Epithelial cell of proximal tubule (primary cell): Measurements from ENCODE around the genes METTL3 and MRPL52.

DNA sequence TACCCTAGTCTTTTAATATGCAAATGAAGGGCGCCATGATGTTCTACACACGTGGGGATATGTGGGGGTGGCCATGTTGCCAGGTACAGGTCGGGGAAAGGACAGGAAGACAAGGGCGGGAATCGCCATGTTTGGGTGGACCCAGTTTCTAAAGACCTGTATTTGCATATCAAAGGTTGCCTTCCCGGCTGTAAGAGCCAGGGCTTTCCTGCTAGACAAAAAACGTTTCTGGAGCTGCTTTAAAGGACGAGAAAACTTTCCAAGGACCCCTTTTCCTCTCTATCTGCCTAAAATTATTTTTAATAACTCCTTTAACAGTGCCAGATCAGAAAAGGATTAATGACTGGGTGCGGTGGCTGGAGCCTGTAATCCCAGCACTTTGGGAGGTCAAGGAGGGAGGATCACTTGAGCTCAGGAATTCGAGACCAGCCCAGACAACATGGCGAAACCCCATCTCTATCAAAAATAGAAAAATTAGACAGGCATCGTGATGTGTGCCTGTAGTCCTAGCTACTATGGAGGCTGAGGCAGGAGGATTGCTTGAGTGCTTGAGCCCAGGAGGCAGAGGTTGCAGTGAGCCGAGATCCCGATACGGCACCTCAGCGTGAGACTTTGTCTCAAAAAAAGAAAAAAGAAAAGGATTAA, 29.1 kb downstream of the RPGRIP1 start:
- RAMPAGE, long total RNA = no peak
- RRBS = no CpG with 5 or more reads among the region's 16 CpGs

GRCh38 chr14:21454870-21455214, 1.1 kb downstream of the CHD8 start:
- RAMPAGE, long total RNA = no peak
- RRBS = no CpG with 5 or more reads among the region's 10 CpGs

DNA sequence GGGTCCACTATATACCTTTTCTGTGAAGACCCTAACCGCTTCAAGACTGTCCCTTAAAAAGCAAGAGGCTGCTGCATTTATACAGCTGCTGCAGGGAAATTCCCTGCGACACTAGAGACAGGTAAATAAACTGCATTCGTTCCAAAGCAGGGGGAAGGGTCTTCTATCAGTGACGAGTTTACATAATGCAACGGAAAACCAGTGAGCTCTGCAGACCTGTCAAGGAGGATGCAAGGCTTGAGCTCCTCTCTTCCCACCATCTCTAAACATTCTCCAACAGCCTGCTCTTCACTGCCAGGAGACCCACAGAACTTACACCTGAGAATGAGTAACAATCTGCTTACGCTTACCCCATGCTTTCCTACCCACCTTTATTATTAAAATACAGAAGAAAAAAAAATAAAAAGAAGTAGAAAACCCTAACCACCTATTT, 692 bp downstream of the CHD8 start:
- RAMPAGE, long total RNA = no peak
- RRBS = no CpG with 5 or more reads among the region's 6 CpGs

- RAMPAGE, long total RNA = no peak
- RRBS = 4% methylated on average over 3 of the region's 49 CpGs
Observed at GRCh38 chr14:21510271-21511401, at the start of gene METTL3. Gene METTL3, minus strand, starts transcription at chr14:21511340.

DNA sequence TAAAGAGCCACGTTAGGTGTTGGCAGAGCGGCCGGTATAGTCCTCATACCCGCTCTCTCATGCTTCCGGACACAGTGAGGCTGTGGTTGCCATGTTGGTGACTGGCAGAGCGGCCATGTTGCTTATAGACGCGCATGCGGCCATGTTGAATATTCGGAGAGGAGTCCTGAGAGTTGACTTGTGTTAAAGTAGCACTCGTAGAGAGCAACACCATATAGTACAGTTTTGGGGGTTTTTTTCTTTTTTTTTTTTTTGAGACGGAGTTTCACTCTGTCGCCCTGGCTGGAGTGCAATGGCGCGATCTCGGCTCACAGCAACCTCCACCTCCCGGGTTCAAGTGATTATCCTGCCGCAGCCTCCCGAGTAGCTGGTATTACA, 251 bp upstream of the METTL3 start:
- RAMPAGE, long total RNA = no peak
- RRBS = 3% methylated on average over 3 of the region's 19 CpGs

- RAMPAGE, long total RNA = no peak
- RRBS = no CpG with 5 or more reads among the region's 14 CpGs
Observed at GRCh38 chr14:21723465-21723967, 49.9 kb upstream of the OR4E1 start.

- RAMPAGE, long total RNA = no peak
- RRBS = no CpG with 5 or more reads among the region's 4 CpGs
Observed at GRCh38 chr14:21825247-21825698, 151.7 kb upstream of the OR4E1 start.

GRCh38 chr14:22070228-22070760, 396.7 kb upstream of the OR4E1 start:
- RAMPAGE, long total RNA = no peak
- RRBS = no CpG with 5 or more reads among the region's 12 CpGs

- RAMPAGE, long total RNA = no peak
- RRBS = no CpG with 5 or more reads among the region's 1 CpG
Observed at GRCh38 chr14:22123121-22123580, 449.5 kb upstream of the OR4E1 start.

DNA sequence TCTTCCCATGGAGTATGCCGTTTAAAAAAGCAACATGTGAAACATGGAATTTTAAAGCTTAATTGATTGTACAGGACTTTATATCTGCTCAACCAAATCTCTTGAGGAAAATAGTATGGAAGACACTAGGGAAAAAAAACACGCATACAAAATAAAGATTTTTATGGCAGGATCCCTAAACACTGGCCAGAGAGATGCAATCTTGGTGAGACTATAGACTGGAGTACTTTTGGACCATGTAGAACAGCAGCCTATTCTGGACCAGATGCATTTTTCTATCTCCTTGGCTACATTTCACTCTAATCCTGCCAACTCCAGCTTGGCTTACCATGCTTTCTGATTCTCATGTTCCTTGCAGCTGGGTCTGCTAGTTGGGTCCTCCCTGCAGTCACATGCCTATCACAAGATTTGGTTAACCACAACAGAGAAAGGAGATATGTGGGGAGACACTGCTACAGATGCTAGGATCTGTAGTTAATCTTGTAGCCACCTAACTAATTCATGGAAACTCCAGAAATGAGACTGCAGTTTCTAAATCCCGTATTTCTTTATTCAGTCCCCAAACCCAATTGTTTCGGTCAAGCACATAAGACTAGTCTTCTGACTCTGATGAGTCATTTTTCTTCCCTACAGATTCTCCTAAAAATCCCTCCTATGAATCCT, 410.8 kb downstream of the DAD1 start:
- RAMPAGE, long total RNA = no peak
- RRBS = no CpG with 5 or more reads among the region's 4 CpGs

- RAMPAGE, long total RNA = no peak
- RRBS = no CpG with 5 or more reads among the region's 9 CpGs
Observed at GRCh38 chr14:22427617-22428132, 161.3 kb downstream of the DAD1 start.

DNA sequence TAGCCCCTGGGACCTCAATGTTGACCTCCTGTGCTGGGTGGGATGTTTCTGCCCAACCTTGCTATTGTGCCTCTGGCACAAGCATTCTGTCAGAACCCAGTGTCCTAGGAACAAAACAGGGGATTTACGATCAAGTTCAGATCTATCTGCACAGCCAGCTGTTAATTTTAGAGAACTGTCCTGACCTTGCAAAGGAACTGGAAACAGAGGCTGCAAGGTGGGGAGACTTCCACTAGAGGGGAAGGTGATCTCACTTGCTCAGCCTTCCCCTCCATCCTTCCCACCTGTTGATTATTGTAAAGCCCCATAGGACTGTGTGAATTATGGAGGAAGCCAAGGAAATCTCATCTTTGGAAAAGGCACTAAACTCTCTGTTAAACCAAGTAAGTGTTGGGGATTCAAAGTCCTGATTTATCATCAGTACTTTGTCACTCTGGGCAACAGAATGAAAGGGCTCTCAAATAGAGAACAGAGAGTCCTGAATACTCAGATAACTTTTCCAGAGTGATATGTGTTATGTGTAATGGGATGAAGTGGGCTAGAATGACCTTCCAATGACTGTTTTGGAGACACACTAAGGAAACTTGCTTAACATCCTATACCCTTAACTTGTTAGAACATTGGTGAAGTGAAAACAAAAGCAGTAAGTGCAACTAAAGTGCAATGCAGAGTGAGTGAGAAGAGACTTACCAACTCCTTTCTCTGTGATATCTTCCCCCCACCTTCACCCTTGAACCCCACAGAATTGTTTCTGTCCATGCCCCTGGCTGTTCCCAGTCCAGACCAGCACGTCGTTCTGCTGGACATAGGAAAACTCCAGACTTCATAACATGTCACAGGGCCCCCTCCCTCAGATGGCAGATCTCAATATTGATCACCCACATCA, 92.2 kb downstream of the DAD1 start:
- RAMPAGE, long total RNA = no peak
- RRBS = no CpG with 5 or more reads among the region's 3 CpGs

GRCh38 chr14:22501477-22501770, 87.6 kb downstream of the DAD1 start:
- RAMPAGE, long total RNA = no peak
- RRBS = no CpG with 5 or more reads among the region's 4 CpGs

GRCh38 chr14:22509649-22510389, 79.2 kb downstream of the DAD1 start:
- RAMPAGE, long total RNA = no peak
- RRBS = no CpG with 5 or more reads among the region's 6 CpGs

DNA sequence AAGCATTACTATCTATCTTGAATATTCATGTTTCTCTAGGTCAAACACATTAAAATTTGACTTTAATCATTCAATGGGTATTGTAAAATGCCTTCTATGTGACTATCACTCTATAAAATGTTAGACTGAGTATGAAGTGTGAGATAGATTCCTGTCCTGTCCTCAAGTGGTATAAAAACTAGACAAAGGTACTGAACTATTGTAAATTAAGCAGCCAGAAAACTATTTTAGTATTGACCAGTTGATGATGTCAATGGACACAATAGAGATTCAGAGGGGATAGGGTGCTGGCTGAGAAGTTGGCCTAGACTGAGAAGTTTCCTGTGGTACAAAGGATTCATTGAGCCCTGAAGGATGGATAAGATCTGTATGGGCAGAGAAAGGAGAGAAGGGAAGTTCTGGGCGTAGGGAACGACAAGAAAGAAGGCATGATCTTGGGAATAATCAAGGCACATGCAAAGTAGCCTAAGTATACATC, 44.7 kb downstream of the DAD1 start:
- RAMPAGE, long total RNA = no peak
- RRBS = no CpG with 5 or more reads among the region's 2 CpGs

DNA sequence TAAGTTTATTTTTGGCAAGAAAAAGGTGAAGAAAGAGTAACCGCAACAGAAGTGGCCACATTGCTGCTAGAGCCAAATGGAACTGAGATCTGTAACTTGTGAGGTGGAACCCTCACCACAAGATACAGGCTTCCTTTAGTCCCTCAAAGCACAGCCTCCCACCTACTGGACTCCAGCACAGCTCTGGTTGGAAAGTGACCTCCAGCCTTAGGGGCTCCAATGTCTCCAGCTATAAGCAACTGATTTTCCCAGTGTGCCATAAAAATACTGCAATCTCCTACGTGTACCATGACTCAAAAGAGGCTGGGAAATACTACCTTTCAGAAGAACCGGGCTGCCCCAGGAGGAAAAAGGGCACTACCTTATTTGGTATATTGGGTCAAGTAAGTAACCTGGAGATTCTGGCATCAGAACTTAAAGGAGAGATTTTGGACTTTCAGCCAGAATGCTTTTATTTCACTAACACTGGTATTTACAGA, 23.3 kb downstream of the DAD1 start:
- RAMPAGE, long total RNA = no peak
- RRBS = no CpG with 5 or more reads among the region's 3 CpGs

- RAMPAGE, long total RNA = no peak
- RRBS = no CpG with 5 or more reads among the region's 7 CpGs
Observed at GRCh38 chr14:22597739-22598057, 402 bp upstream of the ABHD4 start.

DNA sequence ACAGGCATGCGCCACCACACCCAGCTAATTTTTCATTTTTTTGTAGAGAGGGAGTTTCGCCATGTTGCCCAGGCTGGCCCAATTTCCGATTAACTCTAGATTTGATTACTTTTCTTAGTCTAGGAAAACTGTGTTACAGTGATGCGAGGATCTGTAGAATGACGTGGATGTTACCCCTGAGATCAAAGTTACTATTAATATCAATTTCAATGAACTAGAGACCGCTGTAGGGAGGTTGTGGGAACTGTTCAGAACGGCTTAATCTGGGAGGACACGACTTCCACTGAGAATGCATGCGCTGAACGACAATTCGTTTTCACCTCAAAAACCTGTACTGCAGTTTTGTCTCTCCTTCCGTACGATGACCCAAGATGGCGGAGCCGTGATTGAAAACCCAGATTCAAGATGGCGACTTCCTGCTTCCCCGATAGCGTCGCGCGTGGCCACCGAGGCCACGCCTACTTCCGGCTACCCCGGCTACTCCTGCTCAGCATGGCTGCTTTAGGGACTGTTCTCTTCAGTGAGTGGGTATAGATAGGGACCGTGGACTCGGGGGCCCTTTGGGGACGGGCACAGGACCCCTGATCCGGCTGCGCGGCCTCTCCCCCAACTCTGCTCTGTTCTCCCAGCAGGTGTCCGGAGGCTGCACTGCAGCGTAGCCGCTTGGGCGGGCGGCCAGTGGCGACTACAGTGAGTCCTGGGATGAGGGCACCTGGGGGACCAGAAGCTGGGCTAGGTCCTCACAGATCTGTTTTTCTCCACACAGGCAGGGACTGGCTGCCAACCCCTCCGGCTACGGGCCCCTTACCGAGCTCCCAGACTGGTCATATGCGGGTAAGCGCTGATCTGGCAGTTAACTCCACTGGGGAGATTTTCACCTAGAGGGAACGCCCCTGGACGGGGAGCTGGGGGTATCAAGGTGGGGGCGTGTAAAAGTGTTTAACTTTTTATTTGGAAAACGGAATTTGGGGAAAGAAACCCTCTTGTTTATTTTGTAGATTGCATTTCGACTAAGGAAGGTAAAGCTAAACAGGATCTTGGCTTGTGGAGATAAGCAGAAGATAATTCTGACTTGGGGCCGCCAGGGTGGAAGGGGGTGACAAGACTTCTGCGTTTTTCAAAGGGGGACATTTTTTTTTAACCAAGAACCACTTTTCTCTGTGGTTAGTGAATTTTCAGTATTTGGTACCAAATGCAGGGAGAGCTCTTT, at the start of gene MRPL52:
Gene MRPL52 (plus strand): TSS at position 467 of the 1,210 bp plus-strand sequence.
- RAMPAGE, long total RNA = start-site peak on the plus strand centred at position 477 of the sequence, 24 bp wide, 105 and 23 reads in 2 replicates
- RRBS = 5% methylated on average over 5 of the region's 49 CpGs

DNA sequence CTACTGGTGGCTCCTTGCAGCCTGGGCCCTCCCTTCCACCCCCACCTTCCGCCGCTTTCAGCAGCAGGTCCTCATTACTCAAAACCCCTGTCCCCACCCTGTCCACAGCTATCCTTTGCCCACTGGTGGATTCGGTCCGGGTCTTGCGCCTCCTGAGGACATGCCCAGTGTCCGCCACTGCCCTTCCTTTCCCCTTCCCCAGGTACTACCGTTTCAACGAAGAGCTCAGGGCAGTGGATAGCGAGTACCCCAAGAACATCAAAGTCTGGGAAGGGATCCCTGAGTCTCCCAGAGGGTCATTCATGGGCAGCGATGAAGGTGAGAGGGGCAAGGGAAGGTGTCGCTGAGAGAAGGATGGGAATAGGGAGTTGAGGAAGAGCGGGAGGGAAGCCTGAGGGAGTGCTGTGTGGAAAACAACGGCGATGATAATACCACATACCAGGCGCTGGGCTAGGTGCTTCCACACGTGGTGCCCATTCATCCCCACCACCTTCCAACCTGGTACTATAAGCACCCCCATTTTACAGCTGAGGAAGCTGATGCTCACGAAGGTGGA, 8.7 kb downstream of the MMP14 start:
- RAMPAGE, long total RNA = no peak
- RRBS = no CpG with 5 or more reads among the region's 17 CpGs

DNA sequence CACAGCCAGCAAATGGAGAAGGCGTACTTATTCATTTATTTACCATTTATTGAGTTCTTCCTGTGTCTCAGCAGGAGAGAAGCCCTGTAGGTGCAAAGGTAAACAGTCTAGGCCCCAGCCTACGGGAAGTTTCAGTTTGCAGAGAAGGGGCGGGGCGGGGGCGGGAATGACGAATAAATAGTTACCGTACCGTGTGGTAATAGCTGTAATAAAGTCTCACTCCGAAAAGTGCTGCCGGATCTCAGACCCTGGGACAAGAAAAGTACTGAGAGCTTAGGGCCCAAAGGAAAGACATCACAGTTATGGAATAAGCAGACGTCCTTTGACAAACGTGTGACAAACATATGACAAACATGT, 355 bp upstream of the LRP10 start:
- RAMPAGE, long total RNA = no peak
- RRBS = no CpG with 5 or more reads among the region's 12 CpGs